LHCN-M2 (cell line): ENCODE data around the gene IGDCC4.

DNA sequence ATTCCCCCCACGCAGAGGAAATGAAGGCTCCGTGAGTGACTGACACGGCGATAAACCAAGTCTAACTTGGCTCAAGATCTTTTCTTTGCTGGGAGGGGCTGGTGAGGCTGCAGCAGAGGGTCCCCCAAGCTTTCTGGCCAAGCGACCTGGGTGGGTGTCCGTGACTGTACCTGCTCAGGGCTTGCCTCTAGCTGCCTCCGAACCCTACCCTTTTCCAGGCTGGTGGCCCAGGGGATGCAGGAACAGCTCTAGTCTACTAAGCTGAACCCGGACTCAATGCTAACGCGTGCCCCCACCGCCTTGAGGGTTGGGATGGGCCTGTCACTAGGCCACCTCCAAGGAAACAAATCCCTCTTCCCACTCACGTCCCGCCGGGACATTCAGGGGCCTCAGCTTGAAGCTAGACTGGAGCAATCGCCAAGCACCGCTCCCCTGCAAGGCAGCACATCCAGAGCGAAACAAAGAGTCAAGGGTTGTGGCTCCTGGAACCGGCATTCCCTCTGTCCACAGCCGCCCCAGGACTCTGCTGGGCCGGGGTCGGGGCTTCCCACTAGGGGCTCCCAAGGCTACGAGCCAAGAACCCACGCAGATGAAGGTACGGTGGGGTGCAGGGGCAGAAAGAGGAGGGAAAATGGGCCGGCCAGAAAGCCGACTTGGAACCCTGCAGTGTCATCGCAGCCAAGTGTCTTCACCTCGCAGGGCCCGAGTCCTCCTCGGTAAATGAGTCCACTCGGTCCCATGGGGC lies 2.9 kb downstream of the FBXL22 start:
- RAMPAGE, long total RNA = no peak

DNA sequence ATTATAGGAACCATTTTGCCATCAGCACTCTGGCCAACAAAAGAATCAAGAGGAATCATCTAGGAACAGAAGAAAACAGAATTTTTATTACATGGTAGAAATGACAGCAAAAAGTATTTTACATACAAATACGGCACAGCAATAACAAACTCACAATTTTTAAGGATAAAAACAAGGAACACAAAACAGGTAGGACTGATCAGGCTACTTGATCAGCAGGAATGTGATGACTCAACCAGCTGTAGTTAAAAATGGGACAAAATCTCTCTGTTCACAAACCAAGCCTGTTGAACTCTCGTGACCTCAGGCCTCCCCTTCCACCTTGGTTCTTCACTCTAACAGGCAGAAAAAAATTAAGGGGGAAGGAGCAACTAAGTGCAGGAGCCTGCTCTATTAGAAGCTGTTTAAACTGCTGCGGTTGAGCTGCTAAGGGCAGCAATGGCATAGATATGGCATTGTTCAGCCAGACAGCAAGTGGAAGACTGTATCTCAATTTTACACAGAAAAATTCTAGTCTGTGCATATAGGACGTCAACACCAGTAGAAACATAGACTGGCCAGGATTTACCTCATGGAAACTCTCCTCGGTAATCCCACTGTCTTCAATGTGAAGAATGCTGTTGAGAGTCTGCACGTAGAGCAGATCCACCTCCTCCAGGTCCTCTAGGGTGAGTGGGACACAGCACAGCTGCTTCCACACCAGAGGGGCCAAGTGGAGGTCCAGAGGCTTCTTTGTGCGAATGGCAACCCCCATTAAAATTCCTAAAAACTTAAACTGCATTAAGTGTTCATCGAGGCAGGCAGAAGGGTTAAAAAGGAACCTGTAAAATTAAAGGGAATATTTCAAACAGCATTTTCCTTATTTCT lies 18.9 kb downstream of the FBXL22 start:
- RAMPAGE, long total RNA = no peak

DNA sequence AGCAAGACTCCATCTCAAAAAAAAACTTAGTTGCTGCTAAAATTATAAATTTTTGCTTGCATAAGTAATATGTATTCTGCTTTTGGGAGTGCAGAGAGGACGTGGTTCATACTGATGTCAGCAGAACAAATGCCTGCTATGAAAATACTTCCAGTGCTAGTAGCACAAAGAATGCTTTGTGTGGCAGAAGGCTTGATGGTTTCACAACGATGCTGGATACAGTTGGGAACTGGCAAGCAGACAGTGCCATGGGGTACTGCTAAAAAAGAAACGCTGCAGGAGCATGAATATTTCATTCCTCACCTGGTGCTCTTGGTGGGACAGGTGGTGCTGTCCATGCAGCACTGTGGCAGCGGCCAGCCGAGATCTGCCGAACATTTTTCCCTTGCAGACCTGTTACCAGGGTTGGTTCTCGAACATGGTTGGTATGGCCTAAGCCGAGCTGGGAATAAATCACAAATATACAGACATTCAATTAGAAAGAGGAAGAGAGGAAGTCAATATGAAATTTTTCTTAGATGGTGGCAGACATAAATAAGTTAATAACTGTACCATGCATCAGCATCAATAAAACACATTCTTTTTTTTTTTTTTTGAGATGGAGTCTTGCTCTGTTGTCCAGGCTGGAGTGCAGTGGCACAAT lies 31.3 kb downstream of the FBXL22 start:
- RAMPAGE, long total RNA = no peak

DNA sequence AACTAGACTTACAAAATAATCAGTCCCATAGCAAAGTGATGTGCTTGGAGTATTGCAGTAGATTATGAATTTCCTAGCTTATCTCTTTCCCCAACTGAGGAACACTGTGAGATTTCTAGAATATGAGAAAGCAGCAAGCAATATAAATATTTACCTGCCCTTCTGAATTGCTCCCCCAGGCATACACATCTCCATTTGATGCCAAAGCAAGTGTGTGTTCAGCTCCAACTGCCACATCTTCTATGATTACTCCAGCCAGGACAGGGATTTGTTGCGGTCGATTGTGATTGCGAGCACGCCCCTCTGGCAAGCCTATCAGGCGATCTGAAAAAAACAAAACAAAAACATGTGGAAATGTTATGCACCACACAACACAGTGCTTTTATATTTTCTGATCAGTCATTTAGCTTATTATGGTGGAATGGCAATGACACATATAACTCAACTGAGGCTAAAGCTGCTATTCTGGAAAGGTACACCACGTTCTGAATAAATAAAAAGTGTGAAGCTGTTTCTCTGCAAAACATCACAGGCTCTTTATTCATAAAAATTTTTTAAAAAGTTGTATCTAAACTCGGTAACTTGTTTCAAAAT lies 33.2 kb downstream of the FBXL22 start:
- RAMPAGE, long total RNA = no peak

DNA sequence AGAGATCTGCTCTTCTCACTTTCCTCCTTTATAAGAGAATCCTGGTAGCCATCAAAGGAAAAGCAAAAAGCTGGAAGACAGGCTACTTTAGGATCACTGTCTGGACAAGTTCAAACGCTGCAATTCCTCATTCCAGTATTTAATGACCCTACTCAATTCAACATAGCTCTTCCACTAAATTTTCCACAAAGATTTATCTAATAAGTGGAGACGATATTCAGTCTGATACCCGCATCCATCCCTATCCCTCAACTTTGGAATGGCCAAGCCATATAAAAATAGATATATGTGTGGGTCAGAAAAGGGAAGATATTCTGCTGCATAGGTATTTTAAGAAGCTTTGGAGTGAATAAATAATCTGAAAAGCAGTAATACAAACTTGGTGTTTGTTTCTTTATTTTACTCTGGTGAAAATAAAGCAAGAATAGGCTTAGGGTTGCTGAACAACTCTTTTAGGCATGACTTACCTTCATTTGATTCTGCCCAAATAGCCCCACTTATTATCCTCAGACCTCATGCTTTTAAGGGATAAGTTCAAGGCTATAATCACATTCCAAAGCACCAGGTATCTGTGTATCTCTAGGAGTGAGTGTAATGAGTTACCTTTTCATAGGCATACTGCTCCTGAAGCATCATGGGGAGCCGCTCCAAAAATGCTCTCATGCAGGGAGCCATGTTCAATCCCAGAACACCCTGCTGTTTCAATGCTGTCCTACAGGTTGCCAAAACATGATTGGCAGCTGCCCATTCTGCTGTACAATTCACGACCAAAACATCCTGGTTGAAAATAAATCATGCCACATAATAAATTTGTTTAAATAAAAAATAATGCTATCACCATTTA lies 43.9 kb downstream of the FBXL22 start:
- RAMPAGE, long total RNA = no peak

DNA sequence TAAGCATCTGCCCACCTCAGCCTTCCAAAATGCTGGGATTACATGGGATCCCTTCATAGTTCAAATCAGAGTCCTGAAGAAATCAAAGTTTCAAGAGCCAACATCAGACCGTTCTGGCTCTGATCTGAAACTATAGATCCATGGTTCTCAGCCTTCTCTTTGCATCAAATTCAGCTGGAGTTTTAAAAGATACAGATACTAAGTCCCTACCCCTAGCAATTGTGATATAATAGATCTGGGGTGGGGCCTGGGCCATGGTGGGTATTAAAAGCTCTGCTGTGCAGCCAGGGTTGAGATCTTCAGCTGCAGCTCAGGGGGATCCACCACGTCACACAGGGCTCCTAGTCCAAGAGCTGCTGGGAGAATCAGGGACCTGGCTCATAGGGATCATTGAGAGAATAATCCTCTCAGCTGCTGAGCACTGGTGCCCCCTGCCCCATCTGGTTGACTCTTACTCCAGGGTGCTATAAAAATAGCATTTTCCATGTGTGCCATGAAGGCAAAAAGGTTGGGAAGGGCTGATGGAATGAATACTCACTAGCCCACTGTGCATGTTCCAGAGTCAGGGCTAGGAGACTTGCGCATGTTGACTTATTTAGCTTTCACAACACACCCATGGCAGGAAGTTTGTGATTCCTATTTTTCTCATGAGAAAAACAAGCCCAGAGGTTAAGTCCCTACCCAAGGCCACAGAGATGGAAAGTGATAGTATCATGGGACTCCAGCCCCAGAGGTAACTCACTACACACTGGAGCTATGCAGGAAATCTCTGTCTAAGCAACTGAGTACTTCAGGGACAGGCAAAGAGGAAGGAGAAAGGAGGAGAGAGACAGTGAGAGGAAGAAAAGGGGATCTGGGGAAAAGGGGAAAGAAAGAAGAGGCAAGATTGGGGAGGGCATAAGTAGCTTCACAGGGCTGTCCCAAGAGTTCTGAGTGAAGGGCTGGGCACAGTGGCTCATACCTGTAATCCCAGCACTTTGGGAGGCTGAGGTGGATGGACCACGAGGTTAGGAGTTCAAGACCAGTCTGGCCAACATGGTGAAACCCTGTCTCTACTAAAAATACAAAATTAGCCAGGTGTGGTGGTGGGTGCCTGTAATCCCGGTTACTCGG lies 94.6 kb upstream of the HERC1 start:
- RAMPAGE, long total RNA = no peak

GRCh38 chr15:63945133-63945613 lies 101.1 kb downstream of the DAPK2 start:
- RAMPAGE, long total RNA = no peak

- RAMPAGE, long total RNA = no peak
Observed at GRCh38 chr15:63967967-63968455, 78.3 kb downstream of the DAPK2 start.

DNA sequence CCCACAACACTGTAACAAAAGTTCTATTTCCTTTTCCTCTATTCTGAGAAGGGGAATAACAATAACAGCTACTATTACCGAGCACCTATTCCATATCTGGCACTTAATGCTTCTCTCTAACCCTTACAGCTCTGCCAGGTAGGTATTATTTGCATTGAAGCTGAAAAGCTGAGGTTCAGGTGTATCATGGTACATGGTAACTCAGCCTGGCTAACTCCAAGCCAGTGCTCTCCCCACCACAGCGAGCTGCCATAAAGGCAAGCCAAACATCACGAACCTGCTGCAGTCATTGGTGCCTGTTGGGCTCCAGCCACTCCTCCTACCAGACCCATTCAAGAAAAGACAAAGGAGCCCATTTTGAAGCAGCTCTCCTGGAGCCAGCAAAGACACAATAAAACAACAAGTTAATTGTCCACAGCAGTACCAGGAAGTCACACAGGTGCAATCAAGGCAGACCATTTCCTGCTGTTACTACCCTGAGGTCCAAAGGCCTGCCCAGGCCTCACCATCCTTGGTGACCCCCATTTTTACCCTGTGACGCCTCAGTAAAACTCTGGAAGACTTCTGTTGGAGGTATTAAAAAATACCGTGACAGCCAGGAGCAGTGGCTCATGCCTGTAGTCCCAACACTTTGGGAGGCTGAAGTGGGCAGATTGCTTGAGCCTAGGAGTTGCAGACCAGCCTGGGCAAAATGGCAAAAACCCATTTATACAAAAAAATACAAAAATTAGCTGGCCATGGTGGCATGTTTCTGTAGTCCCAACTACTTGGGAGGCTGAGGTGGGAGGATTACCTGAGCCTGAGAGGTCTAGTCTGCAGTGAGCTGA lies 77.5 kb downstream of the DAPK2 start:
- RAMPAGE, long total RNA = no peak

DNA sequence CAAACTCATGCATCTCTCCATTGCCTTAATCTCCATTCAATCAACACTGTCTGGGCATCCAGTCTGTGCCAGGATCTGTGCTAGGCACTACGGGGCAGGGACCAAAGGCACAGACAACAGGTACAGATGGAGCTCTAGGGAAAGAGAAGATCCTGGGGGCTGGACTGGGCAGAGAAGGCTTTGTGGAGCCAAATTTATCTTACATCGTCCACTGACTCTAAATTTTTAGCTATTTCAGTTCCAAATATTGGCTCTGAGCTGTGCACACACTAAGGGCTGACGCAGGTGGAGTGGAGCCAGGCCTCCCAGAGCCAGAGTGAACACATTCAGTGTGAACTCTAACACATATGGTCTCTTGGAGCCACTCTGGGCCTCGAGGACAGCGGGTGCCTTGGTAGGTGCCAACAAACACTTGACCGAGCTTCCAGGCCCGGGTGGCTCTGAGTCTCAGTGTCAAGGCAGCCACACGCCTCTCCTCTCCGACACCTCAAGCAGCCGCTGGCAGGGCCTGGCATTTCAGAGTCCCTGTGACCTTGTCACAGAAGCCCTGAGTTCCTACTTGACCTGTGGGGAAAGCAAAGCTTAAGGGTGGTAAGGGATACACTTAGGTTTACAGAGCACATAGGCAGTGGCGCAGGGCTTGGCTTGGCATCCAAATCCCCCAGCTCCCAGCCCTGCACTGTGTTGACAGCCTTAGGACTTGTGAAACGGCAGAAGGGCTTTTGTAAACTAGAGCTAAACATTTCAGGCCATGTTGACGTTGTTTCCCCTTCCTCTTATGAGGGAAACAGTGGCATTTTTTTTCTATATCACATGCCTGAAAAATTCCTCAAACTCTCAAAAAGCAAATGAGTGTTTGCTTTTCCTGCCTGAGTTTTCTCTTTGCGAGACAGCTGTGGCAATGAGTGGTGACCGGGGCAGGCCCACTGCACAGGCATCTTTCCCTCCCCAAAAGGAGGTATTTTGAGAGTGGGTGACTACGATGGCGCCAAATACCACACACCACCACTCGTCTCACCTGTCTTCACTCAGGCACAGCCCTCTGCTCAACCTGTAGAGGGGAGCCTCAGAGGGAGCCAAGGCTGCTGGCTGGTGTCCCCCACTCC lies 60.9 kb downstream of the DAPK2 start:
- RAMPAGE, long total RNA = no peak

GRCh38 chr15:64044674-64045352 lies 1.5 kb downstream of the DAPK2 start:
- RAMPAGE, long total RNA = no peak

- RAMPAGE, long total RNA = no peak
Observed at GRCh38 chr15:64110987-64111485, 15.3 kb downstream of the SNX1 start.

DNA sequence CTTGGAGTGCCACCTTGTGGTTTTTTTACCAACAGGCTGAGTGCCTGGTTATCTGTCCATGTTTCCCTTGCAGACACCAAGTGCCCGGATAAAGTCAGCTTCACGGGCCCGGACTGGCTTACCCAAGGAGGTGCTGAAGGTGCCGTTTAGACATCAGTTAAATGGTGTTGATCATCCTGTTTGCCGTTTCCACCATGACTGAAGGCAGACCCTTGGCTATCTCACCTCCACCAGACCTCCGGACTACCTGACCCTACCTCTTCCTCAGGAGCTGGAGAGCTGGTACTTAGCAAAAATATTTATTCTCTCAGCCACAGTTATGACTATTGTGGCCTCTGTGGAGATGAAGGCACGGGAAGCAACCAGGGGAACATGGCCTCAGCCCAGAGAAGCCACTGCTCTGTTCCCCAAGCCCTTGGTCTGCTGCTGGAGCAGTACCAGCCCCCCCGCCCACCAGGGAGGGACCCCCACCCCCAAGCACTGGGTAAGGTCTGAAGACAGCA lies 93.7 kb downstream of the RBPMS2 start:
- RAMPAGE, long total RNA = no peak

- RAMPAGE, long total RNA = no peak
Observed at GRCh38 chr15:64750317-64750722, 25.1 kb downstream of the RBPMS2 start.

- RAMPAGE, long total RNA = no peak
Observed at GRCh38 chr15:64883623-64884611, 27.8 kb upstream of the ANKDD1A start.

- RAMPAGE, long total RNA = no peak
Observed at GRCh38 chr15:64915576-64916220, 4.0 kb downstream of the ANKDD1A start.

GRCh38 chr15:65067407-65067630 lies 472 bp downstream of the RASL12 start:
- RAMPAGE, long total RNA = no peak

- RAMPAGE, long total RNA = no peak
Observed at GRCh38 chr15:65068705-65069250, 987 bp upstream of the RASL12 start.

DNA sequence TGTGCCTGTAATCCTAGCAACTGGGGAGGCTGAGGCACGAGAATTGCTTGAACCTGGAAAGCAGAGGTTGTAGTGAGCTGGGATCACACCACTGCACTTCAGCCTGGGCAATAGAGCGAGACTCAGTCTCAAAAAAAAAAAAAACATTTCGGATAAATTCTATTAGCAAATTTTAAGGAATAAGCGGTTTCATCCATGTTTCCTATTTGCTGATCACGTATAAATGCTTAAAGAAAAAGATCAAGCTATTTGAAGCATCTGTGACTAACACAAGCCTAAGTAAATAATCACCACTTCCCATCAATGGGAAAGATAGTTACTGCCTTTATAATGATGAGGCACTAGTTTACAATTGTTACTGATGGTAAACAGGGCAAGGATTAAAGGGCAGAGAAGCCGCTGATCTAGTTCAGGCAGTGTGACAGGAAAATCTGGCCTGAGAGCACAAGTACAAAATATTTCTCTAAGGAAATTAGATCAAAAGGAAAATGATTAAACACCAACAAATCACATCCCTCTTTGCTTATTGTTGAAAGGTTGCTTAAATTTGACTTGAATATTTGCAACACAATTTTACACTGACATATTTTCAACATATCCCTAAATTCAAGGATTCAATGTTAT lies 13.7 kb downstream of the CLPX start:
- RAMPAGE, long total RNA = no peak

DNA sequence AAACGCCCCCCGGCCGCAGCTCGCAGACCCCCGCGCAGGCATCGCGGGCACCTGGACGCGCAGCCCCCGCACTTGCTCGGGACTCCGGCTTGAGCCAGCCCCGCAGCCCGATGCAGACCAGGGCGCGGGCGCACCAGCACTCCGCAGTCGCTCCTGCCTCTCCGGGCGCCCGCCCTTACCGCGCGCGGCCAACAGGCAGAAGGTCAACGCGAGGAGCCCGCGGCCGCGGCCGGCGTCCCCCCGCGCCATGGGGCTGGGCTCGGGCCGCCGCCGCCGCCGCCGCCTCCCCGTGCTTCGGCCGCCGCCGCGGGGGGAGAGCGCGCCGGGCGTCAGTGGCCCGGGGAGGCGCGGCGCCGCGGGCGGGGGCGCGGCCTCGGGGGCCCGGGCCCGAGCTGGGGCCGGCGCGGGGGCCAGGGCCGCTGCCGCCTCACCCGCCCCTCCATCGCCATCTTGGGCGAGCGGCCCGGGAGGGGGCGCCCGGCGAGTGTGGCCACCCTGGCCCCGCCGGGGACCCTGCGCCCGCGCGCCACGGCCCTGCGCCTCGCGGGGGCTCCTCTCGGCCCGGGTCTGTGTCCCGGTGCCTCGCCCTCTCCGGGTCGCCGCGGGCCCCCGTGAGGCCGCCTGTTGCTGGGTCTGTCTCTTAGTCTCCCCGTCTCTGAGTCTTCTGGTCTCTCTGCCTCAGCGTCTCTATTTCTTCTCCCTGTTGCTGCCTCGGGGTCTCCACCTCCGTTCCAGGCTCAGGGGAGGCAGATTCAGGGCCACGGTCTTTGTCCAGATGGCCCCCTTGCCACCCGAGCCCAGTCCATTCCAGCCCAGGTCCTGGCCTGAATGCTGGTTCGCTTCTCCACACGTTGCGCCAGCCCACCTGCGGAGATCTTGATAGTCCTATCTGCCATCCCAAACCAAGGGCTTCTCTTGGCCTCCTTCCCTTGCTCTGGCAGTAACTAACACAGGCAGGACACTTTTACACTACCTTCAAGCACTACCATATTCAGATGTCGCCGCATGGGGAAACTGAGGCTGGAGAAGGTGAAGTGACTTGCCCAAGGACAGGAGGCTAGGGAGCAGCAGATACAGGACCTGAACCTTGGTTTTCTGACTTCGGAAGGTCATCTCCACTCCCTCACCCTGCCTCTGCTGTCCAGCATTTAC lies at the start of gene IGDCC4:
IGDCC4 (minus strand) TSS at position 334 of the 1,152 bp plus-strand sequence.
- RAMPAGE, long total RNA = no peak